Skeletal muscle cell (primary cell): ENCODE measurements around the genes KIAA1217 and ENKUR.

GRCh38 chr10:22632696-22633513 is 81.5 kb downstream of the PIP4K2A start:
- RRBS: no CpG with 5 or more reads among the region's 6 CpGs

- RRBS: no CpG with 5 or more reads among the region's 7 CpGs
Measured at GRCh38 chr10:22704472-22705123, 9.8 kb downstream of the PIP4K2A start.

- RRBS: no CpG with 5 or more reads among the region's 3 CpGs
Measured at GRCh38 chr10:22711489-22712011, 2.8 kb downstream of the PIP4K2A start.

DNA sequence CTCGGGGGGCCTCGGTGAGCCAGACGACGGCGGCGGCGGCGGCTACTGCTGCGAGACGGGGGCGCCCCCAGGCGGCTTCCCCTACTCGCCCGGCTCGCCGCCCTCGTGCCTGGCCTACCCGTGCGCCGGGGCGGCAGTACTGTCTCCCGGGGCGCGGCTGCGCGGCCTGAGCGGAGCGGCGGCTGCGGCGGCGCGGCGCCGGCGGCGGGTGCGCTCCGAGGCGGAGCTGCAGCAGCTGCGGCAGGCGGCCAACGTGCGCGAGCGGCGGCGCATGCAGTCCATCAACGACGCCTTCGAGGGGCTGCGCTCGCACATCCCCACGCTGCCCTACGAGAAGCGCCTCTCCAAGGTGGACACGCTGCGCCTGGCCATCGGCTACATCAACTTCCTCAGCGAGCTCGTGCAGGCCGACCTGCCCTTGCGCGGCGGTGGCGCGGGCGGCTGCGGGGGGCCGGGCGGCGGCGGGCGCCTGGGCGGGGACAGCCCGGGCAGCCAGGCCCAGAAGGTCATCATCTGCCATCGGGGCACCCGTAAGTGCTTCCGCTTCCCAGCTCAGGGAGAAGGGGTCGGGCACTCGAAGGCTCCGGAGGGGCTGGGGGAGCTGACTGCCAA is 779 bp downstream of the PTF1A start:
- RRBS: 1% methylated on average over 21 of the region's 82 CpGs

DNA sequence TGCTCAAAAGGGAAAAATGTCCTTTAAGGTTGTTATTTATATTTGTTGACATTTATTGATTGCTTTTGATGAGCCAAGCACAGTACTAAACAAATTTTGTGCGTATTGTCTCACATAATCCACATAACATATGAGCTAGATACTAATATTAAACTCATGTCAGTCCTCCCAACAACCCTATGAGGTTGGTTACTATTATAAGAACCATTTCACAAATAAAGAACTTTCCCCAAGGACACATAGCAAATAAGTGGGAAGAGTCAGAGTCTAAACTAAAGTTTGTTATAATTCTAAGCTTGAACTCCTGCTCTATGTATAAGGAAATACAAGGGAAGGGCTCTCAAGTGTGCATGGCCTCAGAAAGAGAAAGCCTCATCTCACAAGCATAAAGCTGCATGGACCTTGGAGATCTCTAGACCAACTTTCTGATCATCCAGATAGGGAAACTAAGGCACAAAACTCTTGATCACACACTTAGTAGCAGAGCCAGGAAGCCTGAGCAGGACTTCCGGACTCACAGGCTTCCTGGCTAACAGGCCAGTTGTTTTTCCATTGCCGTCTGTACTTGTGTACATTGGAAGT is 35.5 kb upstream of the OTUD1 start:
- RRBS: no CpG with 5 or more reads among the region's 3 CpGs

DNA sequence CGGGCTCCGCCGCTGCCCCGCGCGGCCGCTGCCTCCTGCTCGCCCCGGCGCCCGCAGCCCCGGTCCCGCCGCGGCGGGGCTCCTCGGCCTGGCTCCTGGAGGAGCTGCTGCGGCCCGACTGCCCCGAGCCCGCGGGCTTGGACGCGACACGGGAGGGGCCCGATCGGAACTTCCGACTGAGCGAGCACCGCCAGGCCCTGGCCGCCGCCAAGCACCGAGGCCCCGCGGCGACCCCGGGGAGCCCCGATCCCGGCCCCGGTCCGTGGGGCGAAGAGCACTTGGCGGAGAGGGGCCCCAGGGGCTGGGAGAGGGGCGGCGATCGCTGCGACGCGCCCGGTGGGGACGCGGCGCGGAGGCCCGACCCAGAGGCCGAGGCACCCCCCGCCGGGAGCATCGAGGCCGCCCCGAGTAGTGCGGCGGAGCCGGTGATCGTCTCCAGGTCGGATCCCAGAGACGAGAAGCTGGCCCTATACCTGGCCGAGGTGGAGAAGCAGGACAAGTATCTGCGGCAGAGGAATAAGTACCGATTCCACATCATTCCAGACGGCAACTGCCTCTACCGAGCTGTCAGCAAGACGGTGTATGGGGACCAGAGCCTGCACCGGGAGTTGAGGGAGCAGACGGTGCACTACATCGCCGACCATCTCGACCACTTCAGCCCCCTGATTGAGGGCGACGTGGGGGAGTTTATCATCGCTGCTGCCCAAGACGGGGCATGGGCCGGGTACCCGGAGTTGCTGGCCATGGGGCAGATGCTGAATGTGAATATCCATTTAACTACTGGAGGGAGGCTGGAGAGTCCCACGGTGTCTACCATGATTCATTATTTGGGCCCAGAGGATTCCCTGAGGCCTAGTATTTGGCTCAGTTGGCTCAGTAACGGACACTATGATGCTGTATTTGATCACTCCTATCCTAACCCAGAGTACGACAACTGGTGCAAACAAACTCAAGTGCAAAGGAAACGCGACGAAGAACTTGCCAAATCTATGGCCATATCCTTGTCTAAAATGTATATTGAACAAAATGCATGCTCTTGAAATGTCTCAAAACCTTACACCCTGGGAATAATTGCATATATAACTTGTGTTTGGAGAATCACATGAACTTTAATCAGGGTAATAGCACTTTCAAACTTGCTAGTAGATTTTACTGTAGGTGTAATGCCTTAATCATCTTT is 1.4 kb downstream of the OTUD1 start:
- RRBS: under 1% methylated on average over 34 of the region's 90 CpGs

DNA sequence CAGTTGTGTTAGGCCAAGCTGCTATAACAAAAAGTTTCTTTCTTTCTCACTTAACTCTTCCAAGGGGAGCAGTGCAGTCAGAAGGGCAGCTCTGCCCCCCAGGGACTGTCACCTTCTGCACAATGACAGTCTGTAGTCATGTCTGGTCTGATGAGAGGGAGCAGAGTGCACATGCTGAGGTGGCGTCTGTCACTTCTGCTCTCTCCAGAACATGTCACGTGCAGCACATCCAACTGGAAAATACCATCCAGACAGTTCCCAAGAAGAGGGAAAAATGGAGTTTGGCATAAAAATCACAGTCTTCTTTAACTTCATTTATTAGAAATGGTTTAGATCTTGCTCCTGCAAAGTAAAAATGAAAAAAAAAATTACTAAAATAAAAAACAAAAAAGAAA is 11.0 kb downstream of the OTUD1 start:
- RRBS: no CpG with 5 or more reads among the region's 2 CpGs

DNA sequence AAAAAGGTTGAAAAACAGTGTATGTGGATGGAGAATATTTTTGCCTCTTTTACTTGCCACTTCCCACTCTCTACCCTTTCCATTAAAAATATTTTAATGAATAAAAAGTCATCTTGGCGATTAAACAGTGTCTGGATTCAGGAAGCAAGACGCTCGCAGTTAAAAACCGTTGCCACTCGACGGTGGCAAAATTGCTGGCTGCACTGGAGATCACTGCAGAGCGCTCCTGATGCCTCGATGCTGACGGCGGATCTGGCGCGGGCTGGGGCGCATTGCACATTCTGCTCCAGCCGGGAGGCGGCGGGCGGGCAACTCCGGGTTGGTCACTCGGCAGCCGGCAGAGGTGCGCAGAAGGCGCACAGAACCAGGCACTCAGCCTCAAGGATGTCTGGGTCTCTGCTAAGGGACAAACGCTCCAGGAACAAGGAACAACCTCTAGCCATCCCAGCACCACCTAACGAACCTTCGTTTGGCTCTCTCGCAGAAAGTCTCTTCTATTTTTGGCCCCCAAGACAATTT is 254.5 kb downstream of the OTUD1 start:
- RRBS: no CpG with 5 or more reads among the region's 26 CpGs

DNA sequence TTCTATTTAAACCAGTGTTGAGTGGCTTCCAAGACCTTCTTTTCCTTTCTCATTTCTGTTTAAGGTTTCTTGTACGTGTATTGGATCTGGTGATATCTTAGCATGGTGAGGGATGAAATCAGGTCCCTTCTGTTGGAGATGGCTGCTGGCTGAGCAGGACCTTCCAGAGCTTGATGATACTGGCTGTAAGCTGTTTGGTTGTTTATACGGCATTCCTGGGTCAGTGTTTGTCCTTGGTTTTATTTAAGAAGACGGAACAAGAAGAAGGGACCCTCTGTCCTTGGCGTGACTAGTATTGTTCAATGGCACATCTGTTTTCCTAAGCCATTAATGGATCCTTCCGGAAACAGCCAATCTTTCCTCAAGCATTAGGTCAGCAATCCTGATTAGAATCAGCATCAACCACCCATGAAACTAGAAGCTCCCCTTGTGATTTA is 128.8 kb upstream of the KIAA1217 start:
- RRBS: no CpG with 5 or more reads among the region's 5 CpGs

GRCh38 chr10:24208650-24209863 is at the start of gene KIAA1217:
TSS of gene KIAA1217 (plus strand) at chr10:24209138.
- RRBS: 3% methylated on average over 4 of the region's 39 CpGs

DNA sequence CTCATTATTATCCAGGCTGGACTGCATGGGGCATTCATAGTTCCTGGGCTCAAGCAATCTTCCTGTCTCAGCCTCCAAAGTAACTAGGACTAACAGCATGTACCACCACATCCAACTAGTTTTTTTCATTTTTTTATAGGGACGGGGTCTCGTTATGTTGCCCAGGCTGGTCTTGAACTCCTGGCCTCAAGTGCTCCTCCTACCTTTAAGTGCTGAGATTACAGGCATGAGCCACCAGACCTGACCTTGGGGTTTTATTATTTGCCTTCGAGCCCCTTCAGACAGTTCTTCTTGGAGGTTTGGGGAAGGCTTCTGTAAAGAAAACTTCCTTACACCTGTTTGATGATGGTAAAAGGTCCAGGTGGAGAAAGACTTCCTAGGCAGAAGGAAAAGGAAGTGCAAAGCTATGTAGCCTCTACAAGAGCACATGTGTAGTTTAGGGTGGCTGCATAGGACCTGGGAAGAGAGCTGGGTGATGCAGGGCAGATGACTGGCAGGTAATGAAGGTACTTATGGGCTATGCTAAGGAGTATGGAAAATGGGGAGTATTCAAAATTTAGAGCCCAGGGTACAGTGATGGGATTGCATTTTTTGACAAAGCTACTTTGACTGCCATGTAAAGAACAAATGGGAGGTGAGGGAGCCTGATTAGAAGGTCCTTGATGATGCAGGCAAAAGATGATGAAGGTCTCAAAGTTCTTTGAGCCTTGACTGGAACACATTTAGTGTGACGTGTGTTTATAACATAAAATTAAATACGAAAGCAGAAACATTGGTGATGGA is 95.6 kb downstream of the KIAA1217 start:
- RRBS: no CpG with 5 or more reads among the region's 5 CpGs

DNA sequence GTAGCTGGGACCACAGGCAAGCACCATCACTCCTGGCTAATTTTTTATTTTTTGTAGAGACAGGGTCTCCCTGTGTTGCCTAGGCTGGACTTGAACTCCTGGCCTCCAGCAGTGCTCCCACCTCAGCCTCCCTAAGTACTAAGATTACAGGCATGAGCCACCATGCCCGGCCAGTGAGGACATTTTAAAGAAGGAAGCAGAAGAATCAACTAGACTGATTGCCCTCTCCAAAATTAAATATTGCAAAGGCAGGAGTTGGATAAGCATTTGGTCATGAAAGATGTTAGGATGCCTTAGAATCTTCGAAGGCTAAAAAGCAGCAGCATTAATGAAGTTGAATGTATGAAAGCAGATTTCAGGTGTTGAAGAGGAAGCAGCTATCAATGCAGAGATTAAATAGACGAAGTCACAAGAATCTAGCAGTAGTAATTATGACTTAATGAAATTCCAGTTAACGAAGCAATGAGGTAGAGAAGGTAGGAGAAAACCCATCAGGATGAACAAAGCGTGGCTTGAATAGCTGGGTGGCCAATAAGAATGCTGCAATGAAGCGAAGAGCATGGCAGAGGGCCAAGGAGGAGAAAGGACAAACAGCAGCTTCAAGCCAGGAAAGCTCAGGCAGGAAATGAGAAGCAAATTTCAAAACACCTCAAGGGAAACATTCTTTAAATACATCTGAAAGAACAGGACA is 122.3 kb downstream of the KIAA1217 start:
- RRBS: no CpG with 5 or more reads among the region's 6 CpGs

DNA sequence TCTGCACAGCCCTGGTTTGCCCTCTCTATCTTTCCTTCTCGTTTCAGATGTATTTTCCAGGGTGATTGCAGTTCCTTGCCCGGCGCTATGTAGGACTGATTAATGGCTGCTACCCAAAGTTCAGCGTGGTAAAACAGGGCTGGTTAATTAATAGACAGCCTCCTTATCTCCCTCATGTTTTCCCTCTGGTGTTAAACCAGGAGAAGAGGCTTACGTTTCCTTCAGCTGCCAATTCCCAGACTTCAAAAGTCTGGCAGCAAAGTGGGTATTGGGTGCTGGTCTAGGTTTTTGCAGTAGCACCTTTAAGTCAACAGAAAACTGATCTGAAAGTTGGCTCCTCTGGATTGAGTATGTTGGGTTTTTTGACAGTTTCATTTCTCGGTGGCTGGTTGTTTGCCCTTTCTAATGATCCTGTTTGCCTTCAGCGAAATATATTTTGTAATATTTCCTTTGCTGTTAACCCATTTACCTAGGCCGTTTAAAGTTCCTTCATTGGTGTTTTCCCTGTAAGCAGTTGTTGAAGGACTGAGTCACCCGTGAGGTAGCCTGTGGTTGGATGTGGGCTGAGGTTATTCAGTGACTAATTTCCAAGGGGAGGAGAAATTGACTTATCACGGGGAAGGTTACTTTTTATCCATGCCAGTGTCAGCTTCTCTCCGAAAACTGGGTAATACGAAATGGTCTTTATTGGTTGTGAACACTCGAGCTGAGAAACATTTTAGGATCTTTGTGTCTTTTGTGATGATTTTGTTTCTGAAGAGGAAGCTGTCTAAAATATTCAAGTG is 257.1 kb downstream of the KIAA1217 start:
- RRBS: no CpG with 5 or more reads among the region's 13 CpGs

GRCh38 chr10:24585773-24586397 is 137.8 kb downstream of the ARHGAP21 start:
- RRBS: no CpG with 5 or more reads among the region's 5 CpGs

DNA sequence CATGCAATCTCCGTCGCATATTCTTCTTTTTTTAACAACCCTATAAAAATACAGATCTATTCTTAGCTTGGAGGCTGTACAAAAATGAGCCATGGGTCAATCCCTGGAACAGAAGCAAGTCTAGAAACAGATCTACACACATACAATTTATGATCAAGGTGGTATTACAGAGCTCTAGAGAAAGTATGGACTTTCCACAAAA is 71.7 kb downstream of the ARHGAP21 start:
- RRBS: no CpG with 5 or more reads among the region's 2 CpGs

DNA sequence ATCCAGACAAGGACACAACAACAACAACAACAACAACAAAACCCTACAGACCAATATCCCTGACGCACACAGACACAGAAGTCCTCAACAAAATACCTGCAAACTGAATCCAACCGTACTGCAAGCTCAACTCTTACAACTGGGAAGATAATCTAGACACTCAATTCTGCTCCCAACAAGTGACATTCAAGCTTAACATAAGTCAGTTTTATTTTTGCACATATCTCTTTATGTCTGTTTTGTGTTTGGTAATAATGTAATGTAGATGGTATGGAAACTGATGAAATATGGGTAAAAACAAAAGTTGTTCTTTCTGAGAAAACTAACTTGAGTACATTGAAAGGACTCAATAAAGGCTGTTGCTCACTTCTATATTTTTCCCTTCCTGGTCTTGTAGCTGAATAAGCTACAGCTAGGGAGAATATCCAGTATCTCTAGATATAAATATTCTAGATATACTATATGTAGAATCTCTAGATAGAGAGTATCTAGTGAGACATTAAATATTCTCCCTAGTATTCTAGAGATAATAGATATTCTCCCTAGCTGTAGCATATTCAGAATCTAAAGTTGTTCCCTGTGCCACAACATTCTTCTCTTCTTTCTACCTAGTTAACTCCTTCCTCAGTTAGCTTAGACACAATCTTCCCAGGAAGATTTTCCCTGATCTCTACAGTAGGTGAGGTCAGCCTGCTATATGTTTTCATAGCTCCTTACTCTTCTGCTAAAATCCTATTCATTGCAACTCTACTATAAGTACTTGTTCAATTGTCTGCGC is 13.7 kb downstream of the ARHGAP21 start:
- RRBS: no CpG with 5 or more reads among the region's 3 CpGs

- RRBS: no CpG with 5 or more reads among the region's 52 CpGs
Measured at GRCh38 chr10:25015838-25016807, at the start of gene ENKUR. TSS of gene ENKUR (minus strand) at chr10:25016158.

DNA sequence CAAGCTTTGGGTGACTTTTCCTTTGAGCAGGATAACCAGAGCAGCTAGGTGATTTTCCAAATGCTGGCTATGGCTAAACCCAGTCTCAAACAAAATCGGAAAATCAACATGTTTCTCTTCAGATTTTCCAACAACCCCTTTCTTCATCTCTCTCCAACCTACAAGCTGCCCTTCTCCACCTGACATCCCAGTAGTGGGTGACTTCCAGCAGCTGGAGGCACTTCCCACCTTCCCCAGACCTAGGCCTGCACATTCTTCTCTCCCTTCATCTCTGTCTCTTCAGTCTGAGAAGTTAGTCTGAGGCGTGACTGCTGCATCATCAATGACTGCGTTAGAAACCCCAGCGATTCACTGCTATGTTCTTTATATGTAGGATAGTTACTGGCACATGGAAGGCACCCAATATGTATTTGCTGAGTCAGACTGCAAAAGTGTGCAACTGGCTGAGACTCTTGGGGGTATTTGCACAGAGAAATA is 45.2 kb downstream of the THNSL1 start:
- RRBS: no CpG with 5 or more reads among the region's 4 CpGs

DNA sequence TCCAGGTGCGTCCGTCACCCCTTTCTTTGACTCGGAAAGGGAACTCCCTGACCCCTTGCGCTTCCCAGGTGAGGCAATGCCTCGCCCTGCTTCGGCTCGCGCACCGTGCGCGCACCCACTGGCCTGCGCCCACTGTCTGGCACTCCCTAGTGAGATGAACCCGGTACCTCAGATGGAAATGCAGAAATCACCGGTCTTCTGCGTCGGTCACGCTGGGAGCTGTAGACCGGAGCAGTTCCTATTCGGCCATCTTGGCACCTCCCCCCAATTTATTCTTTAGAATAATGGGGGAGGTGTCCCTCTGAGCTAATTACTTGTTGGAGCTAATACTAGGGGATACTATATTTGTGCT is 78.3 kb downstream of the GPR158 start:
- RRBS: no CpG with 5 or more reads among the region's 19 CpGs

- RRBS: no CpG with 5 or more reads among the region's 8 CpGs
Measured at GRCh38 chr10:26682719-26683490, 14.6 kb upstream of the PDSS1 start.